ENCODE data around the gene HP.

DNA sequence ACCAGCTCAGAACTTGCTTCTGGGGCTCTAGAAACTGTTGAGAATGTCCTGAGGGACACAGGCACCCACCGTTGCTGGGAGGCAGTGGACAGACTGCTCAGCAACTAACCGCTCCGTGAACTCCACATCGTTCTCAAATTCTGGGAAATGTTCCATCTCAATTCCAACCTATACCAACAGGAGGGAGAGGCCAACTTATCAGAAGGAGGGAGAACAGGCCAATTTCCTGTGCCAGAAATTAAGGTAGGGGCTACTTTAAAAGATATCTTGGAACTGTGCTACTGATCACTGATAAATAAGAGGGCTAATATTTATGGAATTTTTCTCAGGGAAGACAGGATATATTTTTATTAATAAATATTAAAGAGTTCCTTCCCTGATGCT lies 8.3 kb downstream of the TAT start:
- RRBS, 2 experiments, result no CpG with 5 or more reads among the region's 4 CpGs

GRCh38 chr16:71575301-71575949 lies 1.5 kb downstream of the TAT start:
- RRBS, 2 experiments, result no CpG with 5 or more reads among the region's 5 CpGs

GRCh38 chr16:71684250-71684767 lies 40.2 kb downstream of the PHLPP2 start:
- RRBS, 2 experiments, result no CpG with 5 or more reads among the region's 14 CpGs

GRCh38 chr16:71810000-71810396 lies 1.4 kb upstream of the AP1G1 start:
- RRBS, 2 experiments, result no CpG with 5 or more reads among the region's 14 CpGs

- RRBS, 2 experiments, result 100% methylated on average over 2 of the region's 17 CpGs; no CpG with 5 or more reads in 1 of the 2 experiments
Measured at GRCh38 chr16:71851234-71851790, 5.5 kb downstream of the ATXN1L start.

GRCh38 chr16:71896562-71897470 lies 1.5 kb downstream of the IST1 start:
- RRBS, 2 experiments, result no CpG with 5 or more reads among the region's 15 CpGs

- RRBS, 2 experiments, result no CpG with 5 or more reads among the region's 14 CpGs
Measured at GRCh38 chr16:71923818-71925104, 28.9 kb downstream of the IST1 start.

DNA sequence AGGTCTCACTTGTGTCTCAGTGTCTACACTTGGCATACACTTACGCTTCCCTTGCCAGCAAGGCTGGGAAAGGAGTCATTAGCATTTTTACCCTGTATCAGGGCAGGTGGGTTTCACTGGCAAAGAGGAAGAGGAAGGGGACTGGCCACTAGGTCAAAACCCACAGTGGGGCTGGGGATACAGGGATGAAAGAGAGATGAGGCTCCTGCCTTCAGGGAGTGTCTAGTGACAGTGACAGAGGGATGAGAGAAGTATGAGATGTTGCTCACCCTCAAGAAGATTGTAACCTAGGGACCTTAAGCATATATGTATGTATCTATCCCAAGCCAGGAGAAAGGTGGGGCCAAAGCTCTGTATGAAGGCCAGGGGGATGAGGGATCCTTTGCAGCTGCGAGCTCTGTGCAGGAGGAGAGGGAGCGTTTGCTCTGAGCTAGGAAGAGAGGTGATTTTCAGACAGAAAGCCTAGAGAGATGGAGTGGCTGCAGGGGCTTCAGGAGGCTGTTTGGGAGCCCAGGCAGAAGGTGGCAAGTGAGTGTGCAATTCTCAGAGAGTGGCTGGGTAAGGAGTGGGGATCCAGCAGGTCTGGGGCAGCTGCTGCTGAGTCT lies 7.7 kb downstream of the DHODH start:
- RRBS, 2 experiments, result no CpG with 5 or more reads among the region's 3 CpGs

DNA sequence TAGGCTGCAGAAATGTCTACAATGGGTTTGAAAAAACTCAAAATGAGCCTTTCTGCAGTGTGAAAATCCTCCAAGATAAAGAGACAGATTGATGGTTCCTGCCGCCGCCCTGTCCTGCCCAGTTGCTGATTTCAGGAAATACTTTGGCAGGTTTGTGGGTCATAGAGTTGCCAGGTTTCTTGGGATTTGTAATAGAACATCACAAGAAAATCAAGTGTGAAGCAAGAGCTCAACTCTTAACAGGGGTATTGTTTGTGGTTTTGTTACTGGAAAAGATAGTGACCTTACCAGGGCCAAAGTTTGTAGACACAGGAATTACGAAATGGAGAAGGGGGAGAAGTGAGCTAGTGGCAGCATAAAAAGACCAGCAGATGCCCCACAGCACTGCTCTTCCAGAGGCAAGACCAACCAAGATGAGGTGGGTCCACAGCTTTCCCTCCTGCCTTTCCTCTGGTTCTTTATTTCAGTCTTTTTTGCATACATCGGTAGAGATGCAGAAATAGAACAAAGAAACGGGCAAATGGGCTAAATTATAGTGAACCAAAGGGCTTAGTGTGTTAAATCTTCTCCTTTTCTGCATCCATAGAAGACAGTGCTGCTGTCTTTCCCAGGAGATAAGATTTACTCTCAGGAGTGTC lies at the start of gene HP:
HP (plus strand) TSS at position 266 of the 638 bp plus-strand sequence.
- RRBS, 2 experiments, result no CpG with 5 or more reads among the region's 5 CpGs

DNA sequence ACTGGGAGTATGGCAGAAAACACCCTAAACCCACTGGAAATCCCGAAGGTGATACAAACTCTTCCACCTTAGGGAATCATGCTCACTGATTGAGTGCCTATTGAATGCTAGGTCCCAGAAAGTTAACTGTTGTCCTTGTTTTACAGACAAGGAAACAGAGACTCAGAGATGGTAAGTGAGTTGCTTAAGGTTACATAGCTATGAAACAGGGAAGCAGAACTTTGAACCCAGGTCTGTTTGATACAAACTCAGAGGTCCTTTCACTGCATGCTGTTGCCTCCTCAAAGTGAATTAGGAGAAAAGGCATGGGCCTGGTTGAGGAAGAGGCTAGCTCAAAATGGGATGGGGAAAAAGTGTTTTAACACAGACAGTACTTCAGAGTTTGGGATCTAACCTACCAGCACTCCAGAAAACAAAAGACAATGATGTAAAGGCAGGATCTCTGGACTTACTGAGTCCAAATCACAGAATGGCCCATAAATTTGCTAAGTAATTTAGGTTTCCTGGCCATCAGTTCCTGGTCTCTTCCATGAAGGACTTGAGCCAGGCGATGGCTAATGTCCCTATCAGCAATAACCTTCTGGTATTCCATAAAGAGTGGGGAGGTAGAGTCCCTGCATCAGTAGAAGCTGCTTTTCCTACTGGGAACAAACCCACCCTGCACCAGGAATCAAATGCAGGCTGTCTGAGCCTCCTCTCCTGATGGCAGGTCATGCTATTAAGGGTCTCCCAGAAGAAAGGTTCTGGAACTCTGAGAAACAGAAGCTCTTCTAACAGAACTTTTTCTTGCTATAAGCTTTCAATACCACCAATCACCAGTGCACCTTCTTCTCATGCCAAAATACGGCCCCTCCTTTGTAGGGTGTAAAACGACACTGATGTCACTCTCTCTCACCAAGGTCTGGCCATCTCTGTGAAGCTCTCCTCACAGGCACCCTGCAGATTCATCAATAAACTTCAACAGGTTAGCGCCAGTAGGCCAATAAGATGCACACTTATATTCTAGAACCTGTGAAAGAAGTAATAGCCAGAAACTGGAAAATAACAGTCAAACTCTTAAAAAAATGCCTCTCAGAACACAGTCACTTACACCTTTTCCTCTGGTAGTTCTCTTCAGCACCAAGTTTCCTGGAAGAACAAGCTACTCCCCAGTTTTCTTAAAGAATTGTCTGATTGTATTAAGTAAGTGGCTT lies 1.5 kb upstream of the HPR start:
- RRBS, 2 experiments, result no CpG with 5 or more reads among the region's 5 CpGs

GRCh38 chr16:72126465-72126700 lies 32.7 kb downstream of the DHX38 start:
- RRBS, 2 experiments, result no CpG with 5 or more reads among the region's 1 CpG

DNA sequence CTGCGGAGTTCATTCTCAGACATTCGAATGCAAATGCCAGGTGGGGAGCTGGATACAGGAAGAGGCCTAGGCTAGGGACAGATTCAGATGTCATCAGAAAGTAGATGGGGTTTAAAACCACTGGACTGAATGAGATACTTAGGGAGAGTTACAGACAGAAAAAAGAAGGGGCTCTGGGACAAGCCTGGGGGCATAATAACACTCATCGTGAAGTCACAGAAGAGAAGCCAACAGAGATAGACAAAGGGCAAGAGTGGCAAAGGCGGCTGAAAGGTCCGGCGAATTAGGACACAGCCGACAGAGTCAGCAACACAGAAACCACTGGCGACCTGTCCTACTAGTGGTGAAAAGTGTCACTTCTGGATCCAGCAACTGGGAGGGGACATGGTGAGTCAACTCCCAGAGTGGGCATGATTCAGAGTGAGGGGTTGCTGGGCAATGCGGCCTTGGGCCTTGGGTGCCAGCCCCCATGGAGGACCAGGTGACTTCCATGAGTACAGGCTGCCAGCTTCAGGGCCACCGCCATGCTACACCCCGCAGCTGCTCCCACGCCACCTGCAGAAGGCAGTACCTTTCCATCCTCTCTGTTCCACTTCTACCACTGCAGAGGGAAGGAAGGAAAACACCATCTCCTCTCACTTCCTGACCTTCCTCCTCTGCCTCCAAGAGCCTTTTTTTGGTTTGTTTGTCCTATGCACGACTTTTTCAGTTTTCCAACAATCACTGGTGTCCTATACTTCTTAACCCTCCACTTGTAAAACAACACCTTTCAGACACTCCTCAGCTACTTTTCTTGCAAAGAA lies 110.6 kb downstream of the ZFHX3 start:
- RRBS, 2 experiments, result no CpG with 5 or more reads among the region's 13 CpGs

GRCh38 chr16:72938625-72939168 lies 109.2 kb downstream of the ZFHX3 start:
- RRBS, 2 experiments, result no CpG with 5 or more reads among the region's 13 CpGs

- RRBS, 2 experiments, result no CpG with 5 or more reads among the region's 8 CpGs
Measured at GRCh38 chr16:73017273-73017975, 30.5 kb downstream of the ZFHX3 start.

- RRBS, 2 experiments, result no CpG with 5 or more reads among the region's 17 CpGs
Measured at GRCh38 chr16:73071114-73071905, 23.4 kb upstream of the ZFHX3 start.

GRCh38 chr16:73173336-73173647 lies 125.4 kb upstream of the ZFHX3 start:
- RRBS, 2 experiments, result no CpG with 5 or more reads among the region's 9 CpGs

DNA sequence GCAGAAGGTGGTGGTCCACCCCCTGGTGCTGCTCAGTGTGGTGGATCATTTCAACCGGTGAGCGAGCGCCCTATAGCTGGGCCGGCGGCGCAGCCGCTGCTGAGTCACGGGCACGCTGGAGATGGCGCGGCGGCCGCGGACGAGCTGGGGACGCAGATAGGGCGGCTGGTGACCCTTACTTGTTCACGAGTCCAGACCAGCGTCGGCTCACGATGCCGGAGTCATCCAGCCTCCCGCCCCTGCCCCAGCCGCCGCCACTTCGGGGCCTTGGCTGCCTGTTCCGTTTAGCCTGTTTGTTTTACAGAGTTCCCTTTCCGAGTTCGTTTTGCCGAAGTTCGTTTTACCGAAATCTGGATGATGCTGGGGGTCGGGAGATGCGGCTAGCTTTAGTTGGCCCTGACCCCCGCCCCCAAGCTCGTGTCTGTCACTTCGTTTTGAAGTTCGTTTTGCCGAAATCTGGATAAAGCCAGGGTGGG lies 356 bp downstream of the PSMD7 start:
- RRBS, 2 experiments, result 2% methylated on average over 1 of the region's 39 CpGs

GRCh38 chr16:74368650-74369019 lies 7.5 kb upstream of the NPIPB15 start:
- RRBS, 2 experiments, result no CpG with 5 or more reads among the region's 10 CpGs

DNA sequence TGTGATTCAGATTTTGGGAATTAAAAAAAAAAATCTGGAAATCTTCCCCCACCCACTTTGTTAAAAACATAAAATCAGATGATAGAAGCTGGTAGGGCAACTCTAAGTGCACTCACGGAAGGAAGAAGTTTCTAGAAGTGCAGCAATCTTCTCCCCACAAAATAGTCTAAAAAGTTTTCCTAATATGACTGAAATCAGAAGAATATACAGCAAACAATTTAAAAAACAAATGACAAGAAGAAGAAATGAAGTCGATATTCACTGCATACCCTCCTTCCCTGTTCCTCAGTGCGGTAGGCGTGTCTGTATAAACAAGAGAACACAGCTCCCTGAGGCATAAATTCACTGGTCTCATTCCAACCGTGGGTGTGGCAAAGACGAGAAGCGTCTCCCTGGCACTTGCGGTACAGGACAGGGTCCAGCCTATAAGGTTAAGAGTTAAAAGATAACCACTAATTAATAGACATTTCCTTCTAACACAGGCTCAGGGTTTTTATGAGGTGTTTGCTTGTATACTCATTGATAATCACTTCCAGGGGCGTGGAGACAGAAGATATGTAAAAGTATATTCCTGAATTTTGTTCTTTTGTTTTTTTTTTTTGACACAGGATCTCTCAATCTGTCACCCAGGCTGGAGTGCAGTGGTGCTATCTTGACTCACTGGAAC lies 58.8 kb upstream of the CLEC18B start:
- RRBS, 2 experiments, result no CpG with 5 or more reads among the region's 9 CpGs

GRCh38 chr16:74583973-74584690 lies 22.8 kb downstream of the GLG1 start:
- RRBS, 2 experiments, result no CpG with 5 or more reads among the region's 10 CpGs